A375 (cell line): ENCODE measurements around the gene HNRNPL.

- RAMPAGE, long total RNA = no peak
Observed at GRCh38 chr19:38453180-38453587, 19.7 kb downstream of the RYR1 start.

DNA sequence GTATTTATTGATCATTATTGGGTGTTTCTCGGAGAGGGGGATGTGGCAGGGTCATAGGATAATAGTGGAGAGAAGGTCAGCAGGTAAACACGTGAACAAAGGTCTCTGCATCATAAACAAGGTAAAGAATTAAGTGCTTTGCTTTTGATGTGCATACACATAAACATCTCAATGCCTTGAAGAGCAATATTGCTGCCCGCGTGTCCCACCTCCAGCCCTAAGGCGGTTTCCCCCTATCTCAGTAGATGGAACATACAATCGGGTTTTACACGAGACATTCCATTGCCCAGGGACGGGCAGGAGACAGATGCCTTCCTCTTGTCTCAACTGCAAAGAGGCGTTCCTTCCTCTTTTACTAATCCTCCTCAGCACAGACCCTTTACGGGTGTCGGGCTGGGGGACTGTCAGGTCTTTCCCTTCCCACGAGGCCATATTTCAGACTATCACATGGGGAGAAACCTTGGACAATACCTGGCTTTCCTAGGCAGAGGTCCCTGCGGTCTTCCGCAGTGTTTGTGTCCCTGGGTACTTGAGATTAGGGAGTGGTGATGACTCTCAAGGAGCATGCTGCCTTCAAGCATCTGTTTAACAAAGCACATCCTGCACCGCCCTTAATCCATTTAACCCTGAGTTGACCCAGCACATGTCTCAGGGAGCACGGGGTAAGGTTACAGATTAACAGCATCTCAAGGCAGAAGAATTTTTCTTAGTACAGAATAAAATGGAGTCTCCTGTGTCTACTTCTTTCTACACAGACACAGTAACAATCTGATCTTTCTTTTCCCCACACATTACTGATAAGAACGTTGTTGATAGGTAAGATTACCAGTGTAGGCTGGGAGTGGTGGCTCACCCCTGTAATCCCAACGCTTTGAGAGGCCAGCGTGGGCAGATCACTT, 12.6 kb downstream of the EIF3K start:
- RAMPAGE, long total RNA = no peak

- RAMPAGE, long total RNA = no peak
Observed at GRCh38 chr19:38650150-38650647, 2.8 kb downstream of the ACTN4 start.

DNA sequence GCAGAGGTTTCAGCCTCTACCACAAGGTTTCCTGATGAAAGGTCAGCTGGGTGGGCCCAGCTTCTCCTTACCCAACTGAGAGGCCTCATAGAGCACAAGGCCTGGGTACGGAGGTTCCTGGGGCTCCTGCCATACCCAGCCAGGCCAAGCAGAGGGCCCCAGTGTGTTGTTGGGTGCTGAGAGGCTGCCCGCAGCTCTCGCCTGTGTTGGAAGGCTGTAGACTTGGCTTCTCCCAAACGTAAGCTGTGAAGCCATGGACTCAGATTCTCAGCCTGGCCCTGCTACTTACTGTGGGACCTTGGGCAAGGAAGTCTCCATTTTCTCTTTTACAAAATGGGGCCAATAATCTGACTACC, 28.2 kb downstream of the ACTN4 start:
- RAMPAGE, long total RNA = no peak

GRCh38 chr19:38685713-38686612, 38.5 kb downstream of the ACTN4 start:
- RAMPAGE, long total RNA = no peak

- RAMPAGE, long total RNA = no peak
Observed at GRCh38 chr19:38694560-38694759, 47.0 kb downstream of the ACTN4 start.

- RAMPAGE, long total RNA = no peak
Observed at GRCh38 chr19:38711511-38712660, 32.4 kb downstream of the CAPN12 start.

GRCh38 chr19:38722007-38722700, 22.1 kb downstream of the CAPN12 start:
- RAMPAGE, long total RNA = no peak

GRCh38 chr19:38801265-38801645, 11.5 kb downstream of the LGALS4 start:
- RAMPAGE, long total RNA = no peak

DNA sequence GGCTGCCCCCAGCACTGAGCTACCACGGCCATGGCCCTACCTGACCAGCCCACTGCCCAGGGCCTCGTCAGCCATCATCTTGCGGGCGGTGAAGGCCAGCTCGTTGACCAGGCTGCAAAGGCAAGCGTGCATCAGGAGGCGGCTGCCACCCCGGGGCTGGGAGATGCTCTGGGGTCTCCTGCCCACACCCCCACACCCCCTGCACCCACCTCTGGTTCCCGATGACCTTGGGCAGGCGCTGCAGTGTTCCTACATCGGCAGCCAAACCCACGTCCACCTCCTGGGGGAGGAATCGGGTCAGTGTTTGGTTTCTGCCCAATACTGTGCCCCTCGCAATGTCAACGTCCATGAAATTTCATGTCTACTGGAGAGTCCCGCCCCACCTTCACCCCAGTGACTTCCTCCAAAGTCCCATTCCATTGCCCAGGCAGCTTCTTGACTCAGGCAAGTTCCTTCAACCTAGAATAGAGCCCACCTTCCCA, 3.5 kb upstream of the LGALS4 start:
- RAMPAGE, long total RNA = no peak

GRCh38 chr19:38823468-38824311, 7.9 kb downstream of the ECH1 start:
- RAMPAGE, long total RNA = no peak

- RAMPAGE, long total RNA = no peak
Observed at GRCh38 chr19:38837487-38838250, 6.1 kb upstream of the ECH1 start.

- RAMPAGE, long total RNA = no peak
Observed at GRCh38 chr19:38841355-38841813, 8.4 kb downstream of the HNRNPL start.

DNA sequence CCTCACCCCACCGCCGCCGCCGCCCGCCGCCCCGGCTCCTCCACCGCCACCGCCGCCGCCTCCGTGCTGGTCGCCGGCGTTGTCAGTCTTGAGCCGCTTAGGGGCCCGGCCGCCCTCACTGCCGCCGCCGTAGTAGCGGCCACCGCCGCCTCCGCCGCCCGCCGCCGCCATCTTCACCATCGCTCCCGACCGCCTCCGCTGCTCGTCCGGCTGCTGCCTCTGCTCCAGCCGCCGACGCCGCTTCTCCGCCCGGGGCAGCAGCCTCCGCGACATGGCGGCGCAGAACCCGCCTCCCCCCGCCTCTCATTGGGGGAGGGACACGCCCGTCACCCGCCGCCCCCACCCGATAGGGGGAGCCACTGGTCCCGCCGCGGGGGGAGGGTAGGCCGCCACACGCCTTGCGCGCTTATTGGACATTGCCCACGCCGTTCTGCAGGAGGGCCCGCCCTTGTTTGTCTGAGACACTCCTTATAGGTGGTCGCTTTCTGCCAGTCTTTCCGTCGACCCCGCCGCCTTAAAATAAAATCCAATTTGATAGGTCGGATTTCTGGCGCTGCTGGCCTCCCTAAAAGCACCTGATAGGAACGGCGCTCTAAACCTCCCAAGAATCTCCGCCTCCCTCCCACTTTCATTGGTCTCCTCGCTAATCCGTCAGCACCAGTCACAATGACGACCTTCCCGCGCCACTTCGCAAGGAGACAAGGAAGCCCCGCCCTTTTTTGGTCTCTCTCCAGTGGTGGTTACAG, at the start of gene HNRNPL:
Gene HNRNPL, minus strand, starts transcription at position 293 of the 746 bp plus-strand sequence.
- RAMPAGE, long total RNA = no peak

DNA sequence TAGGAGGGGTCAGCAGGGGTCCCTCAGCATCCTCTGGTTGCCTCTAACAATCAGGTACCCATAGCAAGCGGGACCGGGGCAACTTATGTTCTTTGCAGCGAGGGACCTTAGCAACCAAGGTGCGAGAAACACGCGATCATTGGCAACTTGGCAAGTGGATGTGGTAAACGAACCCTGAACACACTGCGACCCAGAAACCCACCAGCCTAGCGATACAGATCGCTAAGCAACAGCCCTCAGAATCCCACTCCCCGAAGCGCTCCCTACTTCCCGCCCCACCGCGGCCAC, 332 bp downstream of the SIRT2 start:
- RAMPAGE, long total RNA = no peak

- RAMPAGE, long total RNA = no peak
Observed at GRCh38 chr19:39030826-39031184, 1.5 kb downstream of the FBXO27 start.

DNA sequence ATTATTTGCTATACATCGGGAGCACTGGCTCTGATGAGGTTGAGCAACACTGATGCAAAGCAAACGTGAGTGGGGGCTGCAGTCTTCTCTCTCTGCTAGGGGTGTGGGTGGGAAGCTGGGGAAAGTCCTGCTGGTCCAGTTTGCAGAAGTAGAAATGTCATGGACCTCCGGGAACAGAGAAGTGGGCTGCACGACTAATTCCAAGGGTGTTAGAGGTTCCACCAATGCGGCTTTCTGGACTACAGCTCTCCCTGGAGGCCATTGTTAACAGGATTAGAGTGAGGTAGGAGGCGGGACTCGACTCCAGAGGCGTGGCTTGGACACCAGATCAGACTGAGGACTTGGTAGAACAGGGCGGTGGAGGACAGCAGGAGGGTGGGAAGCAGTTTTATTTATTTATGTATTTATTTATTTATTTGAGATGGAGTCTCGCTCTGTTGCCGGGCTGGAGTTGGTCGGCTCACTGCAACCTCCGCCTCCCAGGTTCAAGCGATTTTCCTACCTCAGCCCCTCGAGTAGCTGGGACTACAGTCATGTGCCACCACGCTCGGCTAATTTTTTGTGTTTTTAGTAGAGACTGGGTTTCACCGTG, 5.9 kb upstream of the FBXO27 start:
- RAMPAGE, long total RNA = no peak

DNA sequence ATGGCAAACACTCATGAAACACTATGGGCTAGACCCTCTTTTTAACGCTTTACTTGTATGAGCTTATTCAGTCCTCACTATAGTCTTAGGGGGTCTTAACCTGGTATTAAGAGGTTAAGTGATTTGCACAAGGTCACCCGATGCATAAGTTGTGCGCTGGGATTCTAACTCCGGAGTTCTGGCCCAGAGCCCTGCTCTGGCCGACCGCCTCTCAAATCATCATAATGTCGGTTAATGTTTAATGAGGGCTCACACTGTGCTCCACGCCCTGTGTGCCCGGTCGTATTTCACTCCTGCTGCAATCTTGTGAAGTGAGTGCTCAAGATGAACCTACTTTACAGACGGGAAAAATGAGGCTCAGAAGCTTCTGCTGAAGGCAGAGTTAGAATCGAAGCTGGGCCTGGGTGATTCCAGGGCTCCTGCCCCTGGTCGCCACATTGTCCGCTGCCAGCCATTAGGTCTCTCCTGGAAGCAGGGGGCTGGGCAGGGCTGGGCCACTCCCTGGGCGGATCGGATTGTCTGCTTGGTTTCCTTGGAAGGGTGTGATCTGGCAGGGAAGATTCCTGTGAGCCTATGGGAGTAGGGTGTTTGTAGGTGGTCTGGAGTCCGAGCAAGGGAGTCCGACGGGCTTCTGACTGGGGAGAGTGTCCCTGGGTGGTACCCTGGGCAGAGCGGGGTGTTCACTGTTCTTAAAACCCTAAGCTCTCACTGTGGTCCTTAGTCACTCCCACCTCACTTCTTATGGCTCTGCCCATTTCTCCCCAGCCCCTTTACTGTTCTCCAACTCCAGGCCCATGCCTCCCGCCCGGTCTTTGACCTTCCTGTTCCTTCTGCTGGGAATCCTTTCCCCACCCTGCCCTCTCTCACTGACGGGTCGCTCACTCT, 1.2 kb downstream of the PAK4 start:
- RAMPAGE, long total RNA = no peak

- RAMPAGE, long total RNA = no peak
Observed at GRCh38 chr19:39143688-39144145, 18.1 kb downstream of the PAK4 start.

GRCh38 chr19:39169476-39169926, 27.3 kb upstream of the NCCRP1 start:
- RAMPAGE, long total RNA = no peak